Caco-2 (cell line): Measurements from ENCODE around the genes GAS6 and C13orf46.

DNA sequence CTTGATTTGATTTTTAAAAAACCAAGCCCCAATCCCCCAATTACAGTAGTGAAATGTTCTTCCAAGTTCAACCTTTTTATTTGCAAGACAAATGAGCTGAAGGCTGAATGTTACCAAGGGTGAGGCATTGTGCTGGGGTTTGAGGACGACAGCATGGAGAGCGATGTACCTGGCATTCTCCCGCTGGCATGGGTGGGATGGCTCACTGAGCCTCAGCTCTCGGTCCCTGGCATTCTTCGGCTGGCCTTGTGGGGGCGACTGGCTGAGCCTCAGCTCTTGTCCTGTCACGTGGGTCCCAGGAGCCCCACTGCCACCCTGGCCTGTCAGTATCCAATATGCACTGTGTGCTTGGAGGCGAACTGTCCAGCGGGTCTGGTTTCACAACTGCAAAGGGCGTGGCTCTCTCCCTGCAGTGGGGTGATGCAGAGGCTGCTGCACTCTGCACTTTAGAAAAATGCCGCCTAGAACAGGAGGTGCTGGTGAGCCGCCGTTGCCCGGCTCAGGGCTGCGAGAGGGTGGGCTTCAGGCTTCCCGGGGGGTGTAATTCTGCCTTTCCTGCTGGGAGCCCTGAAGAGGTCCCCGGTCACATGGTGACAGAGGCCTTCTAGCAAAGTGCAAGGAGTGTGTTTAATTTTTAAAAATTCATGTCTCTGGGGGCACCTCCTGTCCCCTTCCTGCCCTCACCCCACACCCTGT is 17.1 kb upstream of the TMEM255B start:
- PRO-cap = no peak
- RRBS = 68% methylated on average over 3 of the region's 17 CpGs

GRCh38 chr13:113850456-113851324 is 13.2 kb downstream of the GAS6 start:
- PRO-cap = no peak
- RRBS = no CpG with 5 or more reads among the region's 8 CpGs

GRCh38 chr13:113853912-113854658 is 9.8 kb downstream of the GAS6 start:
- PRO-cap = no peak
- RRBS = 96% methylated on average over 4 of the region's 25 CpGs

DNA sequence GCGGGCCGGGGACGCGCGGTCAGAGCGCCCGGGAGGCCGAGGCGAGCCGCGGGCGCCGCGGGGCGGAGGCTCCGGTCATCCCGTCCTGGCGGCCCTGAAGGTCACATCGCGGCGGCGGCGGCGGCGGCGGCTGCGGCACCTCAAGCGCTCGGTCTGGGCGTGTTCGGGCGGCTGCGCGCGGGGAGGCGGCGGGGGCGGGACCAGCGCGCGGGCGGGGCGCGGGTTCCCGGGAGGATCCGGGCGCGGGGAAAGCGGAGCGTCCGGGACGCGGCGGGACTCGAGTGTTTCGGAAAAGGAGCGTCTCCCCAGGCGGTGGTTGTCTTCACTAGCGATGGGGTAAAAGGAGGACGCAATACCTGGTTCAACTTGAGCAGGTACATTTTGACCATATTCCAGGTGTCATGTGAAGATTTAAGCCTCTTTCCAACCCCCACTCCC is at the start of gene GAS6:
GAS6 (minus strand) TSS at position 155 of the 438 bp plus-strand sequence.
- PRO-cap = bidirectional peak, plus-strand start at position 203 of the sequence, minus-strand start at position 155 of the sequence
- RRBS = 3% methylated on average over 10 of the region's 60 CpGs

DNA sequence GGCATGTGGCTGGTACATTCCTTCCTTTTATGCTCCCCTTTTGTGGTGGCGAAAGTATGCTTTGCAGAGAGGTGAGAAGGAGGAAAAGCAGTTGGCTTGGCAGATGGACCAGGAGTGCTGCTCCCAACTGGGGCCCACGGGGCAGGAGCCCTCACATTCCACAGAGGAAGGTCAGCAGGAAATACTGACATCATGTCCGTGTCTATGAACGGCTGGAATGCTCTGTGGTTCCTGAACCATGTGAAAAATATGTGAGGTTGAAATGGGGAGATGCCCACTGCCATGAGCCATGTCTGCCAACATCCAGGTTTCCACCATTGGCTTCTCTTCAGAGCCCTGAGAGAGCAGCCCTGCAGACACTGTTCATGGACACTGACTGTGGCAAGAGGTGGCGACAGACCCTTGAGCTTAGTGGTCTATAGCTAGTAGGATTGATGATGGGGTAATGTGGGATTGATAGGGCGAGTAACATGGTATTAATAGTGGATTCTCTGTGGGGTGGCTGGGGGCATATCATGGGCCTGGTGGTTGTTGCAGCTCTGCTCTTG is 33.4 kb upstream of the GAS6 start:
- PRO-cap = no peak
- RRBS = no CpG with 5 or more reads among the region's 6 CpGs

DNA sequence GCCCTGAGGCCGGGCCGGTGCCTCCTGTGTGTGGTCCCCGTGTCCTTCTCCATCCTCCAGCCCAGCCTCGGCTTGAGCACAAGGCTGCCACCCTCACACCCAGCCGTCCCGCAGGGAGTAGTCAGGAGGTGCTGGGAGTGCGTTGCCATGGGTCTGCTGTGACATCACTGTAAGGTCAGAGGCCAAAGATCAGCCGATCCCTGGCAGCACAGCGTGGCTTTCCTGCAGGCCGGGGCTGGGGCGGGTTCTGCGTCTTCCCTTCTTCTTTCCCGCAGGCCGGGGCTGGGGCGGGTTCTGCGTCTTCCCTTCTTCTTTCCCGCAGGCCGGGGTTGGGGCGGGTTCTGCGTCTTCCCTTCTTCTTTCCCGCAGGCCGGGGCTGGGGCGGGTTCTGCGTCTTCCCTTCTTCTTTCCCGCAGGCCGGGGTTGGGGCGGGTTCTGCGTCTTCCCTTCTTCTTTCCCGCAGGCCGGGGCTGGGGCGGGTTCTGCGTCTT is at the start of gene C13orf46:
C13orf46 (minus strand) TSS at position 132 of the 491 bp plus-strand sequence.
- PRO-cap = no peak
- RRBS = no CpG with 5 or more reads among the region's 32 CpGs

DNA sequence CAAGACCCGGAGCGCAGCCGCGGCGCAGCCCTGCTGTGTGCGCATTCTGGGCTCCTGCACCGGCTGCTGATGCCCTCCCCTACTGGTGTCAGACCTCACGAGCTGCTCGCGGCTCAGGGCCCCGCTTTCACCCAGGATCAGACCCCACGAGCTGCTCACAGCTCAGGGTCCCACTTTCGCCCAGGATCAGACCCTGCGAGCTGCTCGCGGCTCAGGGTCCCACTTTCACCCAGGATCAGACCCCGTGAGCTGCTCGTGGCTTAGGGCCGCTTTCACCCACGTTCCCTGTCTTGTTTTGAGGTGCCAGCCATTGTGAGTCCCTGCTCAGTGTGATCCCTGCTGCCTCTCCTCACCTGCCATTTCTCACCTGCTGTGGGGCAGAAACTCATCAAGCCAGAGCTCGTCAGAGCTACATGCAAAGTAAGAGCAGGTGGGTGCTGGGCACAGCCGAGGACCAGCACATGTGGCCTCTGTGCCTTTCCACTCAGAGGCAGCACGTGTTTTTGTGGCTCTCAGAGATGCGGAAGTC is 47.0 kb upstream of the C13orf46 start:
- PRO-cap = no peak
- RRBS = 96% methylated on average over 7 of the region's 24 CpGs

DNA sequence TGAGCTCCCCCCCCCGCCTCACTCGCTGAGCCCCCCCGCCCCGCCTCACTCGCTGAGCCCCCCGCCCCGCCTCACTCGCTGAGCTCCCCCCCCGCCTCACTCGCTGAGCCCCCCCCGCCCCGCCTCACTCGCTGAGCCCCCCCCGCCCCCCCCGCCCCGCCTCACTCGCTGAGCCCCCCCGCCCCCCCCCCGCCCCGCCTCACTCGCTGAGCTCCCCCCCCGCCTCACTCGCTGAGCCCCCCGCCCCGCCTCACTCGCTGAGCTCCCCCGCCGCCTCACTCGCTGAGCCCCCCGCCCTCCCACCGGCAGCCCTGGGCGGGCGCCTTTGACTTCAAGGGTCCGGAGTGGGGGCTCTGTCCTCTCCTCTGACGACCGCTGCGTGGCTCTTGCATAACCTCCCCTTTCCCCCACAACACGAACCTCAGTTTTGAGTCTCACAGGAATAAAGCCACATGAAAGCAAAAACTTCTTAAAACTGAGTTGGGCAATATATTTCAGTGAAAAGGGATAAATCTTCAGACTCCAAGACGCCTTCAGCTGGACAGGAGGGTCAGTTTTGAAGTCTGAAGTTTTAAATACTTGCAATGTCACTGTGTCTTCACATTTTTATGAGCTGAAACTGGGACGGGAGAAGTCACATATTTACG is 70.5 kb upstream of the C13orf46 start:
- PRO-cap = no peak
- RRBS = 100% methylated on average over 3 of the region's 41 CpGs

- PRO-cap = no peak
- RRBS = 27% methylated on average over 2 of the region's 12 CpGs
These were observed 67.7 kb downstream of the RASA3 start for GRCh38 chr13:114064729-114065050.

DNA sequence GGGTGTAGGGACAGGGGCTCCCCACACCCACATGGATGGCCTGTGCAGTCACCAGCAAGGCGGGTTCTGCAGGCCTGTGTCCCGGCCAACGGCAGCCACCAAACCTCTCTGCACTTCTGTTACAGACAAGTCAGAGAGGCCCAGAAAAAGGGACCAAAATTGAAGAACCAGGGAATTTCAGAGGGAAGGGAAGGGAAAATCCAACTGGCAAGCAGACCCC is 31.5 kb downstream of the RASA3 start:
- PRO-cap = no peak
- RRBS = 70% methylated on average over 2 of the region's 3 CpGs

DNA sequence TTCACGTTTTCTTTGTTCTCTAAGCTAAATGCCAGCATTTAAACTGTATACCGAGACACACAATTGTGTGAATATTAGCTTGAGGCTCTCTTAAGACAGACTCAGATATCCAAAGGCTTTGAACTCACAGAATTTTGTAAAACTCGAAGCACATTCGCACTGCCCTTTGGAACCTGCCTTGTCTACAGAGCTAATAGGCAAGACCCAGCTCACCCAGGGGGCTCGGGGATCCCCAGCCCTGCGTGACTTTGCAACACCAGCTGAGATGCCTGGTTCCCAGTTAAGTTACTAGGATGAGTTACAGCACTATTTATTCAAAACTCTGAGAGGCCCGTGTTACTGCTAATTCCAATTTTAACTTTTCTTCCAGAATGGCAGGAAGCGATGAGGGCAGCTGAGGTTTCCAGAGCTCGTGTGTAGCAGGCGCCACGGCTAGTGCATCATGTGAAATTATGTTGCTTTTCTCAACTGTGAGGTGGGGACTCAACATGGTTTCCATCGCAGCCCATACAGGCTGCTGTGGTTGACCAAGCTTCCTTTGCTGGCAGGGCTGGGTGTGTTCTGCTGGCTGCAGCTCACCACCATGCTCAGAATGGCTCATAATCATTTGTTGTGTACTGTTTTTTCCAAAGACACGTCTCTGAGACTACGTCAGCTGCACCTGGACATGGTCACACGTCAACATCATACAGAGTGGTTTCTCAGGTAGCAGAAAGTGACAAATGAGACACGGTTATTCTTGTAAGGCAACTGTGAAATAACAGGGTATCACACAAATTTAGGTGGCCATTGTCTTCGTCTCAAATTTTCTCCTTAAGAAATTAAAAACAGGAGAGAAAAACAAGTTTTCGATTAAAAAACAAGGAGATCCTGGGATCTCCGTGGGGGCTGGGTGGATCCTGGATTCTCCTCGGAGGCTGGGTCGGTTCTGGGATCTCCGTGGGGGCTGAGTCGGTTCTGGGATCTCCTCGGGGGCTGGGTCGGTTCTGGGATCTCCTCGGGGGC is 16.0 kb upstream of the RASA3 start:
- PRO-cap = no peak
- RRBS = no CpG with 5 or more reads among the region's 26 CpGs

DNA sequence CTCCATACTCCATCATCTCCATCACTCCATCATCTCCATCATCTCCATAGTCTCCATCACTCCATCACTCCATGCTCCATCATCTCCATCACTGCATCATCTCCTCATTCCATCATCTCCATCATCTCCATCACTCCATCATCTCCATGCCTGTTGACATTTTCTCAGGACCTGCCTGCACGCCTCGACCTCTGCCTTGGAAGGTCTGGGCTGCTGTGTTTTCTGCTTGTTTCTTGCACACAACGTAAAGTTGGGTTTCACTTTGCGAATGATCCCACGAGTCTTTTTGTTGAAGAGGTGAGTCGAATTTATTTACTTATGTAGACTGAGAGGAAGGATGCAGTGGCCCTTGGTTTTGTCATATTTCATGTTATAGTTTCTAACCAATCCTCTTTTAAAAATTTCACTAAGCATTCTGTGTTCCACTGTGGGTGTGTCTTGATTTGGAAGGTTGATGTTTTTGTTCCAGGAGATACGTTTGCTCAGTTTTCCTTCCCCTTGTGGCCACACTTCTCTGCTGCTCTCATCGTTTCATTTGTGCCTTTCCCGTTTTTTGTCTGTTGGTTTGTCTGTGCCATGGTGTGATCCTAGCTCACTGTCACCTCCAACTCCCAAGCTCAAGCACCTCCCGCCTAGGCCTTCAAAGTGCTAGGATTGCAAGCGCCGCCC is 21.5 kb upstream of the RASA3 start:
- PRO-cap = no peak
- RRBS = no CpG with 5 or more reads among the region's 12 CpGs

- PRO-cap = no peak
- RRBS = no CpG with 5 or more reads among the region's 5 CpGs
These were observed 4.0 kb downstream of the CDC16 start for GRCh38 chr13:114238629-114239193.

DNA sequence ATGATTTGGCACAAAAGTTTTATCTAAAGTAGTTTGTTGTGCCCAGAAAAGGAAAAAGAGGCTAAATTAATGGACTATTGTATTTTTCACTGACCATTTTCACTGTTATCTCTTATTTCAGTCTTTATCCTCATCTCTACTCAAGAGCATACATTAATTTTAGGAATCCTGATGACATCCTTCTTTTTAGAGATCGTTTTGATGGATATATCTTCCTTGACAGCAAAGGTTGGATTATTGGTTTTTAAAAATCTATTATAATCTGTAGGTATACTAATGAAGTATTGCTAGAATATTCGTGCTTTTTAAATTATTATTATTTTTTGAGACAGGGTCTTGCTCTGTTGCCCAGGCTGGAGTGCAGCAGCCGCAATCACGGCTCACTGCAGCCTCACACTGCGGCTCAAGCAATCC is 1.3 kb downstream of the UPF3A start:
- PRO-cap = no peak
- RRBS = no CpG with 5 or more reads among the region's 5 CpGs

DNA sequence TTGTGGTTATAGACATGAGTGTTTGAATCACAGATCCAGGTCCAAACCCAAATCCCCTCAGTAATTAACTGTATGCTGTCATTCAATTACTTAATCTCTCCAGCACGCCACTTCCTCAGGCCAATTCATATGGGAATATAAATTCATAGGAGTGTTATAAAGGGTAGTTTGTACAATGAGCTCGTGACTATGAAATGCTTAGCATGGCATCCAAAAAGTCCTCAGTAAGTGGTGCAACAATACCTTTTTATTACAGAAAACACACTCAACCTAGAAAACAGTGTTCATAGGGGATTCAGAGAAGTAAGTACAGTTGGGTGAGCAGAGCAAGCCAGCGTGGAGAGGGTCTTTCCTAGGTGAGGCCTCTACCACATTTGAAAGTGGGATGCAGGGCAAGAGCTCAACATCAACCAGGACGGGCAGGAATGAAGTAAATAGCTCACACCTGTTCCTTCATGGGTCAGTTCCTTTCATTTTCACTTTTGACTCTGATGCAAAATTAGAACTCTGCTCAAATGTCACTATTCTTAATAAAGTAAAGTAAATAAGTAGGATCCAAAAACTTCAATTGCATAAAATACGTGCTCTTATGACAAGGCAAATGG is 19.9 kb downstream of the CHAMP1 start:
- PRO-cap = no peak
- RRBS = no CpG with 5 or more reads among the region's 5 CpGs